Prostate gland (tissue), 2 donors: ENCODE measurements around the gene ERLEC1.

GRCh38 chr2:47071864-47072625 lies 83.1 kb downstream of the STPG4 start:
- PRO-cap = unidirectional peak, minus-strand start at chr2:47072307; unidirectional peak, minus-strand start at chr2:47072447
- RAMPAGE, long total RNA, 2 experiments = no peak in any of the 2 experiments

- PRO-cap = no peak
- RAMPAGE, long total RNA, 2 experiments = no peak in any of the 2 experiments
These were observed 1.9 kb downstream of the CALM2 start for GRCh38 chr2:47174503-47174784.

- PRO-cap = no peak
- RAMPAGE, long total RNA, 2 experiments = no peak in any of the 2 experiments
These were observed 841 bp upstream of the CALM2 start for GRCh38 chr2:47177040-47177663.

DNA sequence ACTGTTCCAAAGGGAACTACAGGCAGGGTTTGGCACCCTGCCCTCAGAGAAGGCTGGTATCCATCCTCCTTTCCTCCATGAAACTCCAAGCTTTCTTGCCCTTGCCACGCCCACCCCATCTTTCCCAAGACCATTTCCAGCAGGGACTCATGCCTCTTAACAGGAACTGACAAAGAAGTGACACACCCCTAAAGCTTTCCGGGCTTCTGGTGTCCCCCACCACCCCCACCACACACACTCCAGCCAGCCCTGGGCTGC lies 93.3 kb upstream of the CALM2 start:
- PRO-cap = no peak
- RAMPAGE, long total RNA, 2 experiments = no peak in any of the 2 experiments

DNA sequence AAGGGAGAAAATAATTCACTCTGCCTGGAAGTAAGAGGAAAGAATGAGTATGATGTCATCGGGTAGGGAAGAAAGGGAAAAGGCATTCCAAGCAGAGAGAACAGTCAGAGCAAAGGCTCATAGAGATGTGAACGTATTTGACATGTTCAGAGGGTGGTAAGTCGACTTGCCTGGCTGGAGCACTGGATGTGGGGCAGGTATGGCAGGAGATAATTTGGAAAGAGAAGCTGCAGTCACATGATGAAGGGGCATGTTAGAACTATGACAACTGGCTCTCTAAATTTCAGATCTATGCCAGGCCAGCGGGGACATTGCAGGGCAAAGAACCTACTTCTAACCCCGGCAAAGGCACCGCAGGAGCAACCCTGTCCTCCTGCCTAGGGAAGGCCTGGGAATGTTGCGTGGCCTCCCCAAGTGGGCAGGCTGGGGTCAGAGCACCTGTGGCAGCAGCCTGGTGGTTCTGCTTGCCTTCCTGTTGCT lies 94.8 kb upstream of the EPCAM start:
- PRO-cap = no peak
- RAMPAGE, long total RNA, 2 experiments = no peak in any of the 2 experiments

GRCh38 chr2:47300647-47301049 lies 68.5 kb upstream of the EPCAM start:
- PRO-cap = no peak
- RAMPAGE, long total RNA, 2 experiments = no peak in any of the 2 experiments

DNA sequence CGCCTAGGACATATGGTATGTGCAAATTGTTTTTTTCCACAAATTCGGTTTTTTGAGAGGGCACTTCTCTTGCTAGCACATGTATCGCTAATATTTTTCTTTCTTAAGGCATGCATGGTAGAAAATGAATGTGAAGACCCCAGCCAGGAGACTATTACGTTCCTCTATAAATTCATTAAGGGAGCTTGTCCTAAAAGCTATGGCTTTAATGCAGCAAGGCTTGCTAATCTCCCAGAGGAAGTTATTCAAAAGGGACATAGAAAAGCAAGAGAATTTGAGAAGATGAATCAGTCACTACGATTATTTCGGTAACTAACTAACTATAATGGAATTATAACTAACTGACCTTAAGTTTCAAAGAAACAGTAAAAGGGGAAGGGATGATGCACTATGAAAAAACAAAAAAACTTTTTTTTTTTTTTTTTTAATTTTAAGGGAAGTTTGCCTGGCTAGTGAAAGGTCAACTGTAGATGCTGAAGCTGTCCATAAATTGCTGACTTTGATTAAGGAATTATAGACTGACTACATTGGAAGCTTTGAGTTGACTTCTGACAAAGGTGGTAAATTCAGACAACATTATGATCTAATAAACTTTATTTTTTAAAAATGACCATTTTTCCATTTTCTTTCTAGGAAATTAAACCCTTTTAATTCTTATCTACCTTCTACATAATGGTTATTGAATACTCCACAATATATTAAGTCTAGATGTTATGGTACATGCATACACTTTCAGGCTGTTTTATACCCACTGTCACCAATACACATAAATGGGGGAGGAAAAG lies 23.6 kb downstream of the MSH6 start:
- PRO-cap = no peak
- RAMPAGE, long total RNA, 2 experiments = no peak in any of the 2 experiments

DNA sequence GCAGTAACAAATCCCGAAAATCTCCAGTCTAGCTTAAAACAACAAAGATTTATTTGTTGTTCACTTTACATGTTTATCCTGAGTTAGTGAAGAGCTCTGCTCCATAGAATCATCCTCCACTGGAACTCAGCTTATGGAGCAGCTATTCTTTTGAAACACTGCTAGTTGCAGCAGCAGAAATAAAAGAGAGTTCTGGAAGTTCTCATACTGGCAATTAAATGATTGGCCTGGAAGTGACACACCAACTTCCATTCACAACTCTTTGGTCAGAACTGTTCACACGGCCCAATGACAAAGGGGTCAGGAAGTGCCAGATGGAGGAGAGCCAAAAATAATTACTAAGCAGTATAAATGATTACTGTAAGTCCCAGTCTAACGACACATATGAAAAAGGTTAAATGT lies 39.1 kb downstream of the FBXO11 start:
- PRO-cap = no peak
- RAMPAGE, long total RNA, 2 experiments = no peak in any of the 2 experiments

DNA sequence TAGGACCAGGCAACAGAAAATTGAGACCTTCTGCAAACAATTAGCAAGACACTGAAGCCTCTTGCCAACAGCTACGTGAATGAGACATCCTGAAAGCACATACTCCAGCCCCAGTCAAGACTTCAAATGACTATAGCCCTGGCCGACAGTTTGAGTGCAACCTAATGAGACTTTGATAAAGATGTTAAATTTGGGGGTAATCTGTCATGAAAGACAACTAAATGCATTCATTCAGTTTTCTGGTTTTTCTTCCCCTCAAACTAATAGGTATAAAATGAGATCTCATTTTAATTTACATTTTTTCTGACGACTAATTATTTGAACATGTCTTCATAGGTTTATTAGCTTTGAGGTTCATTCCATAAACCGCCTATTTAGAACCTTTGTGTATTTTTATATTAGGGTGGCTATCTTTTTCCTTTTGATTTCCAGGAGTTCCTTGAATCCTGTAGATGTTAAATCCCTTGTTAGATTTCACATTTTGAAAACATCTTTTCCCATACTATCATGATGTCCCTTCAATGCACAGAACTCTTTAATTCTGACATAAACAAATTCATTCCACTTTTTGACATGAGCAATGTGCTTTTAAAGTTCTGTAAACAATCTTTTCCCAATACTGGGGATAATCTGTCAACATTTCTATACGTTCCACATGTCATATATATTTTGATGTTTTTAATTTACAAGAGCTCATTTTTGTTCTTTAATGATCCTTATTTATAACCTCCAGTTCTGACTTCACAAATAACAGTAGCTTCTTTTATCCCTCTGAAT lies 34.8 kb downstream of the FBXO11 start:
- PRO-cap = no peak
- RAMPAGE, long total RNA, 2 experiments = no peak in any of the 2 experiments

DNA sequence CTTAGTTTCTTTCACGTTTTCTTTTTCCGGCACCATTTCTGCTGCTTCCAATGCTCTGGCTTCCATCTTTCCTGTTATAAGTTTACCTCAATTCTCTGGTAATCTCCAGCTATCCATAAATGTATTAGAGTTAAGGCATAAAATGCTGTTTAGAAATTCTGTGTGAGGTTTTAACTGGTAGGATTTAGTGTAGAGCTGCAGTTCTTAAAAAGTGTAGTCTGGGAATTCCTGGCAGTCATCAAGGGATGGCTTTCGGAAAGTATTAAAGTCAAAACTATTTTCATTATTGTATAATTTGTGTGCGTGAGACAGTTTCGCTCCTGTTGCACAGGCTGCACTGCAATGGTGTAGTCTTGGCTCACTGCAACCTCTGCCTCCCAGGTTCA lies 34.3 kb downstream of the FBXO11 start:
- PRO-cap = no peak
- RAMPAGE, long total RNA, 2 experiments = no peak in any of the 2 experiments

DNA sequence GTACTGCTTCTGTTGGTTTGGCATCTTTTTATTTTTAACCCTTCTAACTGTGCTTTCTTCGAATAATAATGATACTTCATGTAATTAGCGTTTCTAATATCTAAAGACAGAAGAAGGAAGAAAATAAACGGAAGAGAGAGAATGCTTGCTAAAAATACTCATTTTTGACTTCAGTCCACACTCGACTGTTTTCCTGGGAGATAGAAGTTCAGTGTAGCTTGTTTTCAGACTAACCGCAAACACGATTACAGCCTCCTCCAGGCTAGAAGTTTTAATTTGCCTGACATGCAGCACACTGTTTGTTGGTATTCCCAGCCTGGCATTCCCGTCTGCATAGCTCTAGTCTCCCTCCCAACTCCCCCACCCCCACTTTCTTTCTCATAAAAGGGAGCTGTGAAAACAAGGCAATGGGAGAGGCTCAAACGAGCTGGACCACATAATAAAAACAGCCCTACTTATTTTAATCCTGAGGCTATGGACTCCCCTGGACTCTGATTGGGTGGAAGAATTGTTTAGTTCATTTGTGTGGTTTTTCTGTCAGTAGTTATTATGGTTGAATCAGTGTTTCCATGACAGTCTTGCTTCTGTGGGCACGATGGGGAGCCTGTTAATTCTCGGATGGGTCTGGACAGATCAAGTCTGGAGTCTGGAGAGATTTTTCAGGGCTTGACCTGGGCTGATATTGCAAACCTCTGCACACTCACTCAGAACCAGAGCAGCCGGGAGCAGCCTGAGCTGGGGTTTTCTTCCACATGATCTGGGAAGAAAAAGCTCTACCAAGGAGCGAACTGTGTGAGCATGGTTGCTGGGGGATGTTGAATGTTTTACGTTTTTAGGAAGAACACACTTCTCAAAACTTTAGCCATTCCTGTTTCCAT lies 1.2 kb downstream of the STON1 start:
- PRO-cap = bidirectional peak, plus-strand start at position 610 of the sequence, minus-strand start at position 358 of the sequence
- RAMPAGE, long total RNA, 2 experiments = no peak in any of the 2 experiments

- PRO-cap = no peak
- RAMPAGE, long total RNA, 2 experiments = no peak in any of the 2 experiments
These were observed 3.1 kb downstream of the NRXN1 start for GRCh38 chr2:51028813-51029303.

DNA sequence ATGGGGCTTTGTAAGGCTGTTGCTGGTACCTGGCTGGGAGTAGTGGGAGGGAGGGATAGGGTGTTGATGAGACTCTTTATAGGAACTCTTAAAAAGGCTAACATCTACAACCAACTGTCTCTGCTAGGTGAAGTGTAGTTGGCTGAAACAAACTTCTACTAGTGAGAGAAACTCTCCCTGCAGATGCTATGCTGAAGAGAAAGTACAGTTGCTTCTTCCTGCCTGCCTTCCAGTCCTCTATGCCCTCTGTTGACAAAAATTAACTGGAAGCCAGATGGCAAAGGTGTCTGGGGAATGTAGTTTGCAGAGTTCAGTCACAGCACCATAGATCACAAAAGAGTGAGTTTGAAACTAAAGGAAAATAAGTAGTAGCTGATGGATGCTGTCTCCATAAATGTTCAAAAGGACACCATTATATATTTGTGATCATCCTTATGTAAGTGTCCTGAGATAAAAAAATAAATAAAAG lies 958.7 kb upstream of the NRXN1 start:
- PRO-cap = no peak
- RAMPAGE, long total RNA, 2 experiments = no peak in any of the 2 experiments

DNA sequence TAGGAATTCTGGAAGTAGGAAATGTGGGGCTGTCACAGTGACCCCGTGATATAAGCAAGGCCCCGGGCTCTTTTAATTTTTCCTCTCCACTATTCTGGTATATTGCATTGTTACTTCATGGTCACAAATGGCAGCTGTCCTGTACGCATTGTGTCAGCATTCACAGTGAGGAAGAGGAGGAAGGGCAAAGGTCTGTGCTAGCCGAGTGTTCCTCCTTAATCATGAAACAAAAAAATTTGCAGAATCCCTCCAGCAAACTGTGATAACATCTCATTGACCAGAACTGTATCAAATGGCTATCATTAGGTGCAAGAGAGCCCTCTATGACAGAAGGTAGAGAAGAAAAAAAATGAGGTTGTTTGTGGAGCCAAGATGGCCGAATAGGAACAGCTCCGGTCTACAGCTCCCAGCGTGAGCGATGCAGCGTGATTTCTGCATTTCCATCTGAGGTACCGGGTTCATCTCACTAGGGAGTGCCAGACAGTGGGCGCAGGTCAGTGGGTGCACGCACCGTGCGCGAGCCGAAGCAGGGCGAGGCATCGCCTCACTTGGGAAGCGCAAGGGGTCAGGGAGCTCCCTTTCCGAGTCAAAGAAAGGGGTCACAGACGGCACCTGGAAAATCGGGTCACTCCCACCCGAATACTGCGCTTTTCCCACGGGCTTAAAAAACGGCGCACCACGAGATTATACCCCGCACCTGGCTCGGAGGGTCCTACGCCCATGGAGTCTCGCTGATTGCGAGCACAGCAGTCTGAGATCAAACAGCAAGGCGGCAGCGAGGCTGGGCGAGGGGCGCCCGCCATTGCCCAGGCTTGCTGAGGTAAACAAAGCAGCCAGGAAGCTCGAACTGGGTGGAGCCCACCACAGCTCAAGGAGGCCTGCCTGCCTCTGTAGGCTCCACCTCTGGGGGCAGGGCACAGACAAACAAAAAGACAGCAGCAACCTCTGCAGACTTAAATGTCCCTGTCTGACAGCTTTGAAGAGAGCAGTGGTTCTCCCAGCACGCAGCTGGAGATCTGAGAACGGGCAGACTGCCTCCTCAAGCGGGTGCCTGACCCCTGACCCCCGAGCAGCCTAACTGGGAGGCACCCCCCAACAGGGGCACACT lies 180.6 kb upstream of the CHAC2 start:
- PRO-cap = no peak
- RAMPAGE, long total RNA, 2 experiments = no peak in any of the 2 experiments

DNA sequence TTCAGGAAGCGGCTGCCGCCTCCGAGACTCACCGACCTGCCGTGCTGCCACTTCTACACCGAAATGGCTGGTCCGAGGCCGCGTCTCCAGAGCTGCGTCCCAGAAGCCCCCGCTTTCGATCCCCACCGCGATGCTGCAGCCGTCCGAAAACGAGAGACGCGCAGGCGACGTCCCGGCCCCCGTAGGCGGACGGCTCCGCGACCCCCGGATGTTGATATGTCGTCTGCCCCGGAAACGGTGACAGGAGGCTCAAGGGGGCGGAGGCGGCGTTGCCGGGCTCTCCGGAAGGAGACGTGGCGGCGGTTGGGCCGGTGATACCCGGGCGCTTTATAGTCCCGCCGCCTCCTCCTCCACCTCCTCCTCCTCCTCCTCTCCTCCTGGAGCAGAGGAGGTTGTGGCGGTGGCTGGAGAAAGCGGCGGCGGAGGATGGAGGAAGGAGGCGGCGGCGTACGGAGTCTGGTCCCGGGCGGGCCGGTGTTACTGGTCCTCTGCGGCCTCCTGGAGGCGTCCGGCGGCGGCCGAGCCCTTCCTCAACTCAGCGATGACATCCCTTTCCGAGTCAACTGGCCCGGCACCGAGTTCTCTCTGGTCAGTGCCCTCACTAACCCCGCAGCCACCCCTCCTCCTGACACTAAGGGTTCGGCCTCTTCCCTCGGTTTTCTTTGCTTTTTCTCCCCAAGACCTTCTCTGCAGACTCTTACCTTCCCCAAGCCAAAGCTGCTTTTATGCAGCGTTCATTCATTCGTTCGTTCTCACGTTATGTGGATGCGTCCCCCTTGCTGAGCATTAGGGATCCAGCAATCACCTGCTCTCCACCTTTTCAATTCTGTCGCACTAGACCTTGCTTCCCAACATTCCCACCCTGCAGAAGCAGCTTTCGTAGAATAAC lies at the start of gene ERLEC1:
ERLEC1 (plus strand) TSS at position 260 of the 889 bp plus-strand sequence.
- PRO-cap = bidirectional peak, plus-strand start at position 260 of the sequence, minus-strand start at position 218 of the sequence
- RAMPAGE, long total RNA, 2 experiments = start-site peak on the plus strand in 2 of 2 experiments, centred at positions 271 to 372 of the sequence, 70 to 1,562 reads per replicate; start-site peak on the minus strand in 2 of 2 experiments, centred at positions 84 to 176 of the sequence, 21 to 277 reads per replicate

- PRO-cap = no peak
- RAMPAGE, long total RNA, 2 experiments = no peak in any of the 2 experiments
These were observed 91.8 kb downstream of the TSPYL6 start for GRCh38 chr2:54164026-54164742.

- PRO-cap = no peak
- RAMPAGE, long total RNA, 2 experiments = no peak in any of the 2 experiments
These were observed 39.8 kb downstream of the C2orf73 start for GRCh38 chr2:54370434-54370956.

- PRO-cap = unidirectional peak, minus-strand start at chr2:54574454
- RAMPAGE, long total RNA, 2 experiments = no peak in any of the 2 experiments
These were observed 118.2 kb downstream of the SPTBN1 start for GRCh38 chr2:54573909-54575121.

- PRO-cap = no peak
- RAMPAGE, long total RNA, 2 experiments = start-site peak on the plus strand in 1 of 2 experiments, at chr2:54599177-54599232 at its widest, 66 reads per replicate
These were observed 124.4 kb upstream of the EML6 start for GRCh38 chr2:54598914-54599634.

- PRO-cap = no peak
- RAMPAGE, long total RNA, 2 experiments = no peak in any of the 2 experiments
These were observed 94.0 kb upstream of the EML6 start for GRCh38 chr2:54629195-54630162.